Urinary bladder (tissue), 3 donors: ENCODE measurements around a stretch of chr3.

DNA sequence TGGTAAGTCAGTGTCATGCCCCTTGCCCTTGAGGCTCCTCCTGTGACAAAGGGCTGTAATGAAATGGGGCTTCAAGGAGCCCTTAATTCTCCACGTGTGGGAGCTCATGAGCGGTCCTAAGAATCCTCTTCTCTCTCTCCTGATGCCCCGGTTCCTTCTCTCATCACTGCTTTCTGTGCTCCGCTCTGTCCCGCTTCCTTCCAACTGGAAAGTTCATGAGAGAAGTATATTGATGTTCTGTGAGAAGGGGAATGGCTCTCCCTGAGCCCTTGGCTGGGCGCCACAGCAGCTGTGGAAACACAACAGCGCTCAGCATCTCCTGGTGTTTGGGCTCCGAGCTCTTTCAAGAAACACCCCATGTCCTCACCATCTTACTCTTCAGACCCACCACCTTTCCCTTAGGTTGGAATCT is 161.8 kb downstream of the VGLL4 start:
- PRO-cap: no peak
- RAMPAGE, long total RNA: no peak

DNA sequence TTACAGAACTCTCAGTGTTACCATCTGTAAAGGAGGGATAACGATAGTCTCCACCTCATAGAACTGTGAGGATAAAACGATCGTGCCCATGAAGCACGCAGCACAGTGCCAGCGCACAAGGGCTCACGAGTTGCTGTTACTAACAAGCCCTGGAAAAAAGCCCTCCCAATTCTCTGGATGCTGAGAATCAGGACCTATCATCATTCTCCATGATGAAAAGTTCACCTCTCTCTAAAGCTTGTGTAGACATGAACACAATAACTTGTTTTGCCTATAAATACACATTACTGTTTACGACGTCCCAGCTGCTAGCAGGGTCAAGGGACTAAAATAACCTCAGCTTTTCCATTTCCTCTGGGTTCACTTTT is 51.0 kb downstream of the VGLL4 start:
- PRO-cap: no peak
- RAMPAGE, long total RNA: no peak

- PRO-cap: no peak
- RAMPAGE, long total RNA: no peak
These were observed 42.0 kb downstream of the VGLL4 start for GRCh38 chr3:11601338-11602424.

DNA sequence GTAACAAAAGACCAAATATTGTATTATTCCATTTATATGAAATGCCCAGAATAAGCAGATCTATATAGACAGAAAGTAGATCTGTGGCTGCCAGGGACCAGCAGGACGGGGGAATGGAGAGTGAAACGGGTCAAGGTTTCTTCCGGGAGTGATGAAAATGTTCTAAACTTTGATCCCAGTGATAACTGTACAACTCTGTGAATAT is 18.0 kb downstream of the VGLL4 start:
- PRO-cap: no peak
- RAMPAGE, long total RNA: no peak

- PRO-cap: bidirectional peak, plus-strand start at chr3:11720647, minus-strand start at chr3:11720537; unidirectional peak, minus-strand start at chr3:11720715; unidirectional peak, minus-strand start at chr3:11720739
- RAMPAGE, long total RNA: no peak
These were observed 76.6 kb upstream of the VGLL4 start for GRCh38 chr3:11720072-11721055.

- PRO-cap: no peak
- RAMPAGE, long total RNA: no peak
These were observed 51.0 kb downstream of the TAMM41 start for GRCh38 chr3:11795604-11796126.

GRCh38 chr3:12004694-12005085 is 502 bp downstream of the SYN2 start:
- PRO-cap: no peak
- RAMPAGE, long total RNA: no peak

- PRO-cap: bidirectional peak, plus-strand start at chr3:12144099, minus-strand start at chr3:12143961
- RAMPAGE, long total RNA: no peak
These were observed 14.6 kb downstream of the TIMP4 start for GRCh38 chr3:12143897-12144689.

DNA sequence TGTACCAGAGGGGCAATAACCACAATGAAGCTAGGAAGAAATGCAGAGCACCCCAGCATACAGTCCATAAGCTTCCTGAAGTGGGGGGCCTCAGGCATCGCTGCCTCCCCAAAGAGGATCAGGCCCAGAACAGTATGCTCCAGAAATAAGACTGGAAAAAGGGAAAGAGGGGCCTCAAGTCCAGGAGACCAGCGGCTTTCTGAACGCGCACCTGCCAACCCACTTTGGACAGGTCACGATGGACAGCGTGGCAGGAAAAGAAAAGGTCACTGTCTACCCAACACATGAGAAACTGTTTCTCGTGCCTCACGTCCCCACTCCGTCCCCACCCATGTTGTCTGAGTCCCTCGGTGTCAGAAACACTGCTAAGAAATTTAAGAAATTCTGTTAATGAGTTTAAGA is 1.9 kb upstream of the PPARG start:
- PRO-cap: no peak
- RAMPAGE, long total RNA: no peak

GRCh38 chr3:12289464-12289951 is 638 bp downstream of the PPARG start:
- PRO-cap: no peak
- RAMPAGE, long total RNA: no peak

DNA sequence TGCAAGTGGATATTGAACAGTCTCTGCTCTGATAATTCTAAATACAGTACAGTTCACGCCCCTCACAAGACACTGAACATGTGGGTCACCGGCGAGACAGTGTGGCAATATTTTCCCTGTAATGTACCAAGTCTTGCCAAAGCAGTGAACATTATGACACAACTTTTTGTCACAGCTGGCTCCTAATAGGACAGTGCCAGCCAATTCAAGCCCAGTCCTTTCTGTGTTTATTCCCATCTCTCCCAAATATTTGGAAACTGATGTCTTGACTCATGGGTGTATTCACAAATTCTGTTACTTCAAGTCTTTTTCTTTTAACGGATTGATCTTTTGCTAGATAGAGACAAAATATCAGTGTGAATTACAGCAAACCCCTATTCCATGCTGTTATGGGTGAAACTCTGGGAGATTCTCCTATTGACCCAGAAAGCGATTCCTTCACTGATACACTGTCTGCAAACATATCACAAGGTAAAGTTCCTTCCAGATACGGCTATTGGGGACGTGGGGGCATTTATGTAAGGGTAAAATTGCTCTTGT is 62.4 kb downstream of the PPARG start:
- PRO-cap: no peak
- RAMPAGE, long total RNA: no peak

DNA sequence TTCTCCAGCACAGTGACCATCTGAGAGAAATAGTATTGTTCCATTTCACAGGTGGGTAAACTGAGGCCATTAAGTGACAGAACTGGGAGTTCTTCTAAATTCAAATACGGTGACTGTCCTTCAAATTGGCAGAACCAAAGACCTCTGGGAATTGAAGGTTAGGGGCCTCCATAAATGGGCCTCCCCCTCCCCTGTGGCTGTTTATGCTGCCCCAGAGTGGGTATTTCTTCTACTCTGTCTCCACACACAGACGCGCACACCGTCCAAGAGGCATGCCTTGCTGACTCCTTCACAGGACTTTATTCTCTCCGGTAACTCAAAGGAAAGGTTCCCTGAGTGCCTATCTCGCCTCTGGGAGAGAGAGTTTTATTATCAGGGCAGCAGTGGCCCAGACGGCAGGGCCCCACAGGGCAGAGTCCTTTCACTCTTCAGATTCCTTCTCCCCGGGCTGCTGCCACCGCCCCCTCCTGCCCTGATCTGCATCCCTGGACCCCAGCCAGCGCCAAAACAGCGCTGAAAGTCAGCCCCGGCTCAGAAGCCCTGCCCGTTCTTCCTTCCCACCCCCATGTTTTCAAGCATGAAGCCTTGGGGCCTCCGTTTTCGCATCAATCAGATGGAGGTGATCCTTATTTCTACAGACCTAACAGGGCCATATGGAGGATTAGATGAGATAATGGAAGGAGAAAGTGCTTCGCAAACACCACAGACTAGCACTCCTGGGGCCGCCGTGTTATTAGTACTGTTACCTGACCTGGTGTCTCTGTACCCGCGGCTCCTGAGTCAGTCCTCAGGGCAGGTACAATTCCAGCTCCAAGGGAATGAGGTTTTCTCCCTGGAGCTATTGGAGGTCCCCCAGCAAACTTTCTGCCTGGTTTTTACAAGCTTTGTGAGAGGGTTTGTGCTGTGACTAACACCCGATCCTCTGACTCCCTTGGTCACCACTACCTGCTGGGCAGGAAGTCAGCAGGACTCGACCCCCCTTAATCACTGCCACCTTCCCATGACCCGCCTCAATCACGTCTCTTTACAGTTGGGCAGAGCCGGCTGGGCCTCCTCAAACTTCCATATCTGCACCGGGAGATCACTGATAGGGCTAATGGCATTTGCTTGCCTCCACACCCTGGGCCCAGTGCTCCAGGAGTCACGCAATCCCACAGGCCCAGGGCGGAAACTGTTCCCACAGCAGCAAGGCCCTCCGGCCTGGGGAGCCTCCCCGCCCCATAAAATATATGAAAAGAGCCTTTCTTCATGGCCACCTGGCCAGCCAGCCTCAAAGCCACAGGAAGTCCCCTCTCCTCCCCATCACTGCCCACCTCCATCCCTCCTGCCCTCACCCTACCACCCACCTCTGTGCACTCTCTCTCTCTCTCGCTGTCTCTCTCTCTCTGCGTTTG is 39.5 kb upstream of the TSEN2 start:
- PRO-cap: no peak
- RAMPAGE, long total RNA: no peak

GRCh38 chr3:12479866-12480363 is 4.4 kb upstream of the TSEN2 start:
- PRO-cap: no peak
- RAMPAGE, long total RNA: no peak

DNA sequence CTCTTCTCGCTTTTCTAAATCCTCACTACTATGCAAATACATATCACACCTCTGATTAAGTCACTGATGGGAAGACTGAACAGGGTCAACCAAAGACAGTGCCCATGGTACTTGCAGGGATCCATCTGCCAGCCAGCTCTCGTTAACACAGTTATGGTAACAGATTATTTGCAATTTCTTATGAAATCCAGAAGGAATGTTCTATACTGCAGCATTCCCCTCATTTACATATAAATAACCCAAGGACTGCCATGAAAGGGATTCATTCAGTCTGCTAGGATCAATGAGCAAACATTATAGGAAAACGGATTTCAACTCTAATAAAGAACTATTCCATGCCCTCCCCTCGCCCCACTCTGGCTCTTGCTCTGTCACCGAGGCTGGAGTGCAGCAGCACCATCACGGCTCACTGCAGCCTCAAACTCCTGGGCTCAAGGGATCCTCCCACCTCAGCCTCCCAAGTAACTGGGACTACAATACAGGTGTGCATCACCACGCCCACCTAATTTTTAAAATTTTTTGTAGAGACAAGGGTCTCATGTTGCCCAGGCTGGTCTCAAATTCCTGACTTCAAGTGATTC is 37.9 kb downstream of the MKRN2 start:
- PRO-cap: no peak
- RAMPAGE, long total RNA: no peak

DNA sequence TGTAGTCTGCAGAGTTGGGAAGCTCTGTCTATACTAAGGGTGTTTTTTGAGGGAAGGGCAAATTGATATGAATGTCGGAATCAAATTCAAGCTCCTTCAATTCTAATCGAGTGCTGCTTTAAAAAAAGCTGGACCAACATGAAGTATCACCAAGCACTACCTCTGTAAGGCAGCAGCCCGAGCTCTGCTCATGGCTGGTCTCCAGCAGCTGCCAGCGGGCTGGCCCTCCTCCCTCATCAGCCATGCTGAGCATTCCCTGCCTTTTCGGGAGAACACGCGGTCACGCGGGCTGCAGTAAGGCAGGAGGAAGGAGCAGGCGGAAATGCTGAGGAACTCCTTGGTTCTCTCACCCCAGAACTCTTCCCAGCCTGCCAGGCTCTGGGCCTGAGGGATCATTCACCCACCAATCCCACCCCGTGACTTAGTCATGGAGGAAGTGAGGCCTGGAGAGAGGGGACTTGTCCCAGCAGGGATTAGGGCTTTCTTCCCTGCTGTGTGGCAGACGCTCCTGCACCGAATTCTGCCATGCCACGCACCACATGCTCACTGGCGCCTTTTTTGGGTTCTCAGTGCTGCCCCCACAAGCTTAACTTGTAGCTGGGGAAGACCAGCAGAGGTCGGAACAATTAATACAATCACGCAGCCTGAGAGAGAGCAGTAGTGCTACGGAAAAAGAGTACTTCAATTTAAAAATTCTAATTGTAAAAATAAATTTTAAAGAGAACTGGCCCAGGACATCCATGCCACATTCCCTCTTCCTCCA is 42.9 kb upstream of the RPL32 start:
- PRO-cap: unidirectional peak, plus-strand start at position 297 of the sequence
- RAMPAGE, long total RNA: no peak

DNA sequence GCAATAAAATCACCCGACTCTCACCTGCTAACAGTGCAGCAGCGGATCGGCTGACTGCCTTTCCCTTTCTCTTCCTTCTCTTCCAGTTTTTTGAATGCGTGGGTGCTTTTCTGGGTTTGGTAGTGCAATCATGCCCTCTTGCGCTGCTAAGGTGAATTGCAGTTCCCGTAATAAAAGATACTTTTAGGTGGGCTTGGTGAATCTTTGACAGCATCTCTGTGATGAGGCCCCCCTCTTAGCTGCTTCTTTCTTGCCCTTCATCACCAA is 50.6 kb upstream of the RPL32 start:
- PRO-cap: unidirectional peak, minus-strand start at position 82 of the sequence
- RAMPAGE, long total RNA: no peak

GRCh38 chr3:12906176-12906457 is 64.8 kb upstream of the RPL32 start:
- PRO-cap: no peak
- RAMPAGE, long total RNA: no peak

DNA sequence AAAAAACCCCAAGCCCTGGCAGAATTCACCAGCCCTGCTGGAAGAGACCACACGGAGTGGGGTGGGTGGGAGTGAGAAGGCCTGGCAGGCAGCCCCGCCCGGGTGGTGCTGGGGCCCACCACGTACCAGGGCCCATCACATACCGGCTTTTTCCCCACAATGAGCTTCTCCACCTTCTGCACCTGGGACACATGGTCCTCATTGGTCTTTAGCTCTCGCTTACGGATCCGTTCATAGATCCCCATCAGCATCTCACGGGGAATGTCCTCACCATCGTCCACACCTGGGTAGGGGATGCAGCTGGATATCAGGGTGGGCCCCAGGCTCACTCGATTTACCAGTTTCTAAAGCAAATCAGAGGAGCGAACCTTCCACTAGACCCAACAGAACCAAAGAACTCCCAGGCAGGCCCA is 74.1 kb upstream of the RPL32 start:
- PRO-cap: no peak
- RAMPAGE, long total RNA: no peak

DNA sequence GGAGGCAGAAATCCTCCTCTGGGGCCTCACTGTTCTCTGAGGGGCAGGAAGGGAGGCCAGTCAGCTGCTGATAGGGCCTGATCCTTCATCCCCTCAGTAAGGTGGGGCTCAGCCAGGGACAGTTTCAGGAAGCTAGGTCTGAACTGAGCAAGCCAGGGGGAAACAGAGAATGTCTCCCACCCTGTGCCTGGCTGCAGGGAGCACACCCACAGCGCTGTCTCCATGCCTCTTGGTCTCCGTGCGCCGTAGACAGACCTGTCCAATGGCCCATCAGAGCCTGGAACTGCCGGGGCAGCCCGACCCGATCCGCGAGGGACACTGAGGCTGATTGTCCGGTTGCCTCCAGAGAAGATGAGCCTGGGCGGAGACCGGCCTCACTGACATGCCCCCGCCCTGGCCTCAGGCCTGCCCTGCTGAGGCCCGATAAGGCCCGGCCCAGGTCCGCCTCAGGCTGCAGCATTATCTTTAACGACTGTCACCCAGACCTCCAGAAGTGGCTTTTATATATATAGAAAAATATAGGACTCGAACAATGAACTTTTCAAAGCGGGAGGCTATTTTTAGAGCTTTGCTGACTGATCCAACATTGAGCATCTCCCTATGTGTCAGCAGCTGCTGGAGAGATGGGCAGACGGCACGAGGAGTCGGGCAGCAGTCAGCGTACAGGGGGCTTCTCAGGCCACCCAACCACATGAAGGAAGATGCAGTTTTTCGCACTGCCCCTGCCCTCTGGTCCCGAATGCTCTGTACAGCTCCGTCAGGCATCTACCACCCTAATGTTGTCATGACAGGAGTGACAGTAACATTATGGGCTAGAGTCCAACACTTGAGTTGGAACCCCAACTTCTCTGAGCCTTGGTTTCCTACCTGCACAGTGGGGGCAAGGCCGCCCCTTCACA is 111.9 kb upstream of the RPL32 start:
- PRO-cap: no peak
- RAMPAGE, long total RNA: no peak

GRCh38 chr3:13014082-13014679 is 59.0 kb downstream of the IQSEC1 start:
- PRO-cap: no peak
- RAMPAGE, long total RNA: no peak